LUHMES (cell line): ENCODE measurements around a stretch of chr14.

- PRO-cap: no peak
Observed at GRCh38 chr14:73458652-73458733, 147 bp upstream of the NUMB start.

DNA sequence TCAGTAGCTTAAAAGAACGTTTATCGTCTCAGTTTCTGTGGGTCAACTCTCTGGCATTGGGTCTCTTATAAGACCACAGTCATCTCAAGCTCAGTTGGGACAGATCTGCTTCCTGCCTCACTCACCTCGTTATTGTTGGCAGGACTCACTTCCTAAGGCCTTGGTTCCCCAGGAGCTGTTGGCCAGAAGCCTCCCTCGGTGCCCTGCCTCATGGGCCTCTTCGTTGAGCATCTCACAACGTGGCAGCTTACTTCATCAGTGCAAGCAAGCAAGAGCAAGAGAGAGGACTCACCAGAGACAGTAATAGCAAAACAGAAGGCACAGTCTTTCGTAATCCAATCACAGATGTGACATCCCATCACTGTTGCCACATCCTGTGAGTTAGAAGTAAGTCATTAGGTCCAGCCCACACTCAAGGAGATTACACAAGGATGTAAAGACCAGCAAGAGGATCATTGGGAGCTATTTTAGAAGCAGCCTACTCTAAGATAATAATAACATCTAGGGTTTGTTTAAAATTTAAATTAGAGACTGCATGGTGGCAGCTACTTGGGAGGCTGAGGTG lies 5.1 kb upstream of the NUMB start:
- PRO-cap: no peak

GRCh38 chr14:73465562-73466367 lies 7.4 kb upstream of the NUMB start:
- PRO-cap: no peak

DNA sequence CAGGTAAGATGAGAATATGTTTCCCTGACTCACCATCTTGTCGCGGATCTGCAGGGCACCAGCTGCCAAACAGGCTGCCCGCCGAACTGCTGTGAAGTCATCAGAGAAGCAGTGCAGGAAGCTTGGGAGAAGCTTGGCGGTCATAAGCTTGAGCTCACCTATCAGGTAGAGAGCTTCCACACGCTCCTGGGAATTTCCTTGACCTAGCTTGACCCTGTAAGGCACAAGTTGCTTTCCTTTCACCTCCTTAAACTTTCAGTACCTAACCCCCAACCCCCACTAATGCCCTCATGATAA lies 9.7 kb downstream of the RIOX1 start:
- PRO-cap: no peak

GRCh38 chr14:73526281-73526855 lies 10.6 kb upstream of the ACOT1 start:
- PRO-cap: no peak

DNA sequence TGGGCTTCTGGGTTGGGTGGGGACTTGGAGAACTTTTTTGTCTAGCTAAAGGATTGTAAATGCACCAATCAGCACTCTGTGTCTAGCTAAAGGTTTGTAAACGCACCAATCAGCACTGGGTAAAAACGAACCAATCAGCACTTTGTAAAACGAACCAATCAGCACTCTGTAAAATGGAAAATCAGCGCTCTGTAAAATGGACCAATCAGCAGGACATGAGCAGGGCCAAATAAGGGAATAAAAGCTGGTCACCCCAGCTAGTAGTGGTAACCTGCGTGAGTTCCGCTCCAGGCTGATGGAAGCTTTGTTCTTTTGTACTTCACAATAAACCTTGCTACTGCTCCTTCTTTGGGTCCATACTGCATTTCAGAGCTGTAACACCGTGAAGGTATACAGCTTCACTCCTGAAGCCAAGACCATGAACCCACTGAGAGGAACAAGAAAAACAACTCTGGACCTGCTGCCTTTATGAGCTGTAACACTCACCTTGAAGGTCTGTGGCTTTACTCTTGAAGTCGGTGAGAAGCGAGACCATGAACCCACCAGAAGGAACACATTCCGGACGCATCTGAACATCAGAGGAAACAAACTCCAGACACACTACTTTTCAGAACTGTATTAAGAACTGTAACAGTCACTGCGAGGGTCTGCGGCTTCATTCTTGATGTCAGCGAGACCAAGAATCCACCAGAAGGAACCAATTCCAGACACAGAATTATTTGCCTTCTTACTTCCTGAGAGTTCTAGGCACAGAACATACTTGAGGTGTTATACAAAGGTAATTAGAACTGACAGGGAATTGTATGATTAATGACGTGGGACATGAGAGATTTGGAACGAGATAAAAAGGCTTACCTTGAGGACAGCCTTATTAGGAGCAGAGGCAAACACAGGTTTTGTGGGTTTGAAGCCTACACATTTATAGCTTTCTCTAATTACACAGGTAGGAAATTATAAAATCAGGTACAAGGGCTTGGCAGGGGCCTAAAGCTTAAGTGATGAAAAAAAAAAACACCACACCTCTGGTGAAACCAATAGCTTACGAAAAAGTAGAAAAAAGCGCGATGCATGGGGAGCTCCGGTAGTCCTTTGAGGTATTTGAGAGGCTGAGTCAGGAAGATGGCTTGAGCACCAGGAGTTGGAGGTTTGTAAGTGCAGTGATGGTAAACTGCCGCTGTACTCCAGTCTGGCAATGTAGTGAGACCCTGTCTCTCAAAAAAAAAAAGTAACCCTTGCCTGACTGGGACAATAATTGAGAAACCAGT lies 1.2 kb upstream of the ACOT2 start:
- PRO-cap: no peak

- PRO-cap: bidirectional peak, plus-strand start at chr14:73634570, minus-strand start at chr14:73634478
Observed at GRCh38 chr14:73634199-73634745, 10.5 kb upstream of the DNAL1 start.

DNA sequence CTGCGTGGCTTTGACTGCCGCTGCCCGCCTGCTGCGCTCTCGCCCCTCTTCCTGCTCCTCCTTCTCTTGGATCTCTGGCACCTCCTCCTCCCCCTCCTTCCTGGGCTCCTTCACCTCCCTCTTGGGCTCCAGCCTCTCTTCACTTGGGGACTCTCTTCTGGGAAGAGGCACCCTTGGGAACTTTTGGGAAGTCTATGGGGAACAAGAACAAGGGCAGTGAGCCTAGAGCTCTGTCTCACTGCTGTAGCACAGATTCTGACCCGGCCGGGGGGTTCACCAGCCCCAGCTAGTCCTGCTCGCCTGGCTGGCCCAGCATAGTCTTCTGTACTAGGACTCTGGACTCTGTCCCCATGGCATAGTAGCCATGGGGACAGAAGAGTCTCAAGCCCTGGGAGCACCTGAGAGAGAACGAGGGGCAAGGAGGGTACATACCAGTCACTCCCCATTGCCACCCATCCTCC lies 7.2 kb upstream of the PNMA1 start:
- PRO-cap: no peak

GRCh38 chr14:73730929-73731287 lies 16.7 kb upstream of the PNMA1 start:
- PRO-cap: no peak

DNA sequence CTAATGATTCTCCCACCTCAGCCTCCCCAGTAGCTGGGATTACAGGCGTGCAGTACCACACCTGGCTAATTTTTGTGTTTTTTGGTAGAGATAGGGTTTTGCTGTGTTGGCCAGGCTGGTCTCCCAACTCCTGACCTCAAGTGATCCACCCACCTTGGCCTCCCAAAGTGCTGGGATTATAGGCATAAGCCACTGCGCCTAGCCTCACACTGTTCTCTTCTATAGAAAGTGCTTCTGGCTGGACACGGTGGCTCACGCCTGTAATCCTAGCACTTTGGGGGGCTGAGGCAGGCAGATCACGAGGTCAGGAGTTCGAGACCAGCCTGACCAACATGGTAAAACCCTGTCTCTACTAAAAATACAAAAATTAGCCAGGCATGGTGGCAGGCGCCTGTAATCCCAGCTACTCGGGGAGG lies 22.2 kb downstream of the MIDEAS start:
- PRO-cap: no peak

DNA sequence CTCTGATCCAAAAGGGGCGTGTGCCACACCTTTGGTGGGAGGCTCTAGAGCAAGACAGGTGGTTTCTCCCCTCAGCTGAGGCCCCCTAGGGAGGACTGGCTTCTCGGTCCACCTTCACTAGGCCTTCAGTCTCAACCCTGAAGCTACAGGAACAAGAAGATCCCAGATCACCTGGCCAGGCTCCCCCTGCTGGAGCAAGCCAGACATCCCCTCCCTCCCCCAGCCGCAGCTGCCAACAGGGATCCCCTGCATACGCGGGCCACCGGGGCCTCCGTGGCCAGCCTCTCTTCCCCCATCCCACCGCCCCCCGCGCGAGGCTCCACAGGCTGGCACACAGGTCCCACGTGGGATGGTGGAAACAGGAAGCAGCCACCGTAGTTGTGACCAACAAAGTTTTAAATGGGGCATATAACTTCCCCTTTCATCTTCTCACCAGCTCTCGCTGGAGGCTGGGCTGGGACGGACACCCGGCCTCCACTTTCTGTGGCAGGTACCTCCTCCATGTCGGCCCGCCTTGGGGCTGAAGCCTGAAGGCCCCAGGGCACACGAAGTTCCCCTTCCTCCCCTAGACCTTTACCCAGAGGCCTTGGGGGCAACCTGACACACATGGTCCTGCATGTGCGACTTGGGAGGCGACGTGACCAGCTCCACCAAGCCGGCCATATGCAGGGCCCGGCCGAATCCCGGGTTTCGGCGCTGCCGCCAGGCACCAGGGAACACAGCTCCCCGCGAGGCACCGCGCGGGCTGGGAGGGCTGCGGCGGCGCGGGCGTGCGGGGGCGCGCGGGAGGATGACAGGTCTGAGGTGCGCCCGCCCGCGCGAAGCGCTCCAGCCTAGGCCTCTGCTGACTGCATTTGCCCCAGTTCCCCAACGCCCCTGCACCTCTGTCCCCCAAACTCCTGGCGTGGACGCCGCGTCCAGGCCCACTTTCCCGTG lies 1.5 kb downstream of the MIDEAS start:
- PRO-cap: no peak

DNA sequence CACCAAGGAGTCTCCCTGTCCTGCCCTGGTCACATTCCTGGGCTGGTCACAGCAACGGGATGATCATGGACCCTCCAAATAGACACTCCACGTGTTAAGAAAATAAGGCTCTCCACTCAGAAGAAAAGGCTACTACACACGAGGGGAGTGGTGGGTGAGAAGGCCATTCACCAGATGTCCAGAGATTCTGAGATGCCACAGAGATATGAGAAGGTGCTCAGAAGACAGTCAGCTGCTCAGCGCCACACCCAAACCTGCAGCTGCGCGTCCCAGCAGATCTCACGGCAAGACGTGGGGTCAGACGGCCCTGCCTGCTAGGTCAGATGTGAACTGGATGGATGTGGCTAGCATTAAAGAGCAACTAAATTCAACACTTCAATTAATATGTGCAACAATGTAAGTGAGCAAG lies 11.3 kb upstream of the MIDEAS start:
- PRO-cap: no peak

DNA sequence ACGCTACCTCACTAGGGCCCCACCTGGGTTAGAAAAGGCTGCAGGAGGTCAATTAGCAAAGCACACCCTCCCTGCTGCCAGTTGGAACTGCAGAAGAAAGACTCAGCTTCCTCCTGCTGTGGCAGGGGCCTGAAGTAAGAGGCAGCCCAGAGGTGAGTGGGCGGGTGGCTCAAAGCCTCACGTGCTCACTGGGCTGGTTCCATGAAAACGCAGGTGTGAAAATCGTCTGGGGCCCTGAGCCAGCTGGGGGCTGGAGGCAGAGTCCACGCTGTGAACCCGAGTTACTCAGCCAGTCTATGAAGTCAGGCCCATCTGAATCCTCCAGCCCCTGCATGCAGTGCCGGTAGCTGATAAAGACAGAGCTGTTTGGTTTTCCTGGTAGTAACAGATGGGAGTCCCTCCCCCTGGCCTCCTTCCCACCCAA lies 11.7 kb upstream of the MIDEAS start:
- PRO-cap: no peak

DNA sequence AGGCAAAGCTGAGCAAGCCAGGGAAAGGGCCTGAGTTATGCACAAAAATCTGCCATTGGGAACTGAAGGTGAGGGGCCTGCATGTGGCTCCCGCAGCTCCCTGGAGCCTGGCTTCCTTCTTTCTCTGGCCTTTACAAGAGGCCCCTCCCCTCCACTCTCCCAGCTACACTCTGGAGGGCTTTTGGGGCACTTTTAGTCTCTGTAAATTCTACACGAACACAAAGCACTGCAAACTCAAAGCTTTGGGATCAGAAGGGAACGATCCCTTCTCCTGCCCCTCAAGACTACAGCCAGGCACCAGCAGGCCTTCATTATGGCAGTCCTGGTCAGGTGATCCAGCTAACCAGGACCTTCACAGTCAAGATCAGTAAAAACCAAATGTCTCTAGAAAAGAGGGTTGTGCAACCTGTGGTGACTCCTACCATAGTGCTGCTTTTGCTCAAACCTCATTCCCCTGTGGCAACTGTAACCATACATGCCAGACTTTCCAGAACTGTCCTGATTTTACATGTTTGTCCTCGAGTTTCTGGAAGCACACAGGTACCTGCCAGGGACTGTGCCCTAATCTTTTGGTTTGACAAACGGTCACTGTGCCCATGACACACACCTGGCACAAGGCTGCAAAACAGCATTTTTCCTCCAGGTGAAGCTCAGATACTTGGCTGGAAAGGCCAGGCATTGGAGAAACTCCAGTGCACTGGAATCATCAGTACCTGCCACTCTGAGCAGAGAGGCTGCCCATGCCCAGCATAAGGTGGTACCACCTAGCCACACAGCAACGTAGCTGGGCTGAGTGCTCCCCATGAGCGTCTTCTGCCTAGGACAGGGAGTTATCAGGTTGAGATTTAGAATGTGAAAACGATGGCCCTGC lies 24.5 kb upstream of the MIDEAS start:
- PRO-cap: no peak

GRCh38 chr14:73785434-73786424 lies 25.6 kb upstream of the MIDEAS start:
- PRO-cap: bidirectional peak, plus-strand start at chr14:73785767, minus-strand start at chr14:73785603; bidirectional peak, plus-strand start at chr14:73786176, minus-strand start at chr14:73786189

DNA sequence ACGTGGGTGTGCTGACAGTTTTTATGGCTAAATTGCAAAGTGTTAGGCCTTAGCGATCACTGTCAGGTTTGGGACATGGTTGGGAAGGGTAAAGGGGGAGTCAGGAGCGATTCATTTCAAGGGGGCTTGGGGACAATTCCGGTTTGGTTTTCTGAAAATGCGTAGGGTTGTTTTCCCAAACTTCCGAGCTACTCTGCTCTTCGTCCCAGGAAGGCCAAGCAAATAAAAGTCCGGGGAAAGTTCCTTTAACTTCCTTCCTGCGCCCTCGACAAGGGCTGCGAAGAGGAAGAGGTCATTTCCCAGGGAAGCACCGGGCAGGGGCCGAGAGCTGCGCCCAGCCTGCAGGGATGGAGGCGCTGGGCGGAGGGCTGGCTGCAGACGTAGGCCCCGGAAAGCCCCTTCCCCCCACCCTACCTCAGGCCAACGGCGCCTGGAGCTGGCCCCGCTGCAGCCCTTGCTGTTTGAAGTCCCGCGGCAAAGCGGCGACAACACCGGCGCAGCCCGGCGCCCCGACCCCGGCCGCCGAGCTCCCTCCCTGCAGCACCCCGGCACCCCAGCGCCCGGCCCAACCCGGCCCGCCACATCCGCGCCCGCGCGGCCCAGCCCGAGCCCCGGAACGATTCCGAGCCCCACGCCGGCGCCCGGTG lies 26.4 kb upstream of the MIDEAS start:
- PRO-cap: bidirectional peak, plus-strand start at position 460 of the sequence, minus-strand start at position 350 of the sequence

DNA sequence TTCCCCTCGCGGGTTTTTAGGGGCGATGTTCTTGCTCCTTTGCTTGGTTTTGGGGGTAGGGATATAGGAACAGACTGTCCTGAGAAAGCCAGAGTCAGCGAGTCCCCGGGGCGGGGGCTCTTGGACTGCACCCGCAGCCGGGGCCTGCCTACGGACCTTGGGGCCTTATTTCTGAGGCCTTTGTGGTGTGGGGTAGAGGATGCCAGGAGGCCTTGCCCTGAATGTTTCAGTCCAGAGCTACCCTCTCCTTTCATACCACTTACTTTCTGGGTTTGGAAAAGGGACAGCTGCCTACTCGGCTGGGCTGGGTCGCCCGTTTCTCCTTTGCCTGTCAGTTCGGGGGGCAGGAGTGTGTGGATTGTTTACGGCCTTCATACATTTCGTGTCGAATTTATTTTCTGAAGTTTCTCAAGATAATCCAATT lies 457 bp downstream of the ZNF410 start:
- PRO-cap: no peak

DNA sequence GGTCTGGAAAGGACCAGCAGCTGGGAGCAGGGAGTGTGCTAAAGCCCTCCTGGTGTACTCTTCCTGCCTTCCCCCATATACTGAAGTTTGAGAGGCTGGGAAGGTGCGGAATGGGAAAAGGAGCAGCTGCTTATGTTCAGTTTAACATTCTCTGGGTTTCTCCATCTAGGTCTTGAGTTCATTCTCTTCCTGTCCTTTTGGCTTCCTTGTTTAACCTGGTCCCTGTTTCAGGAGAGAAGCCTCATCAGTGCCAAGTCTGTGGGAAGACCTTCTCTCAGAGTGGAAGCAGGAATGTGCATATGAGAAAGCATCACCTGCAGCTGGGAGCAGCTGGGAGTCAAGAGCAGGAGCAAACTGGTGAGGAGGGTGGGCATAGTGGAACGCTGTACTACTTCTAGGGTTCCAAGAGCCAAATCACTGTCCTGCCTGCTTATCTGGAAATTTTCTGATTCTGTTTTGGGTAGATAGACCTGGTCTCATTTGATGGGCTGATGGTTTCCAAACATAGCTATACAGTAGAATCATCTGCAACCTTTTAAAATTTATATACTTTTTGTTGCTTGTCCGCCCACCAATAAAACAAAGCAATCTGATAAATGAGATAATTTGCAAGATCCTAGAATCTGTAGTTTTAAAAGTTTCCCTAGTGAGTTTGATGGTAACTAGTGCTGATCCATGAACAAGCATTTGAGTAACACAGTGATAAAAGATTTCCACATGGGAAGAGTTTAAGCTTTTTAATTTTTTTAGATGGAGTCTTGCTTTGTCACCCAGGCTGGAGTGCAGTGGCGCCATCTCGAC lies 28.9 kb downstream of the FAM161B start:
- PRO-cap: no peak

GRCh38 chr14:73973706-73974239 lies 23.7 kb downstream of the COQ6 start:
- PRO-cap: no peak

DNA sequence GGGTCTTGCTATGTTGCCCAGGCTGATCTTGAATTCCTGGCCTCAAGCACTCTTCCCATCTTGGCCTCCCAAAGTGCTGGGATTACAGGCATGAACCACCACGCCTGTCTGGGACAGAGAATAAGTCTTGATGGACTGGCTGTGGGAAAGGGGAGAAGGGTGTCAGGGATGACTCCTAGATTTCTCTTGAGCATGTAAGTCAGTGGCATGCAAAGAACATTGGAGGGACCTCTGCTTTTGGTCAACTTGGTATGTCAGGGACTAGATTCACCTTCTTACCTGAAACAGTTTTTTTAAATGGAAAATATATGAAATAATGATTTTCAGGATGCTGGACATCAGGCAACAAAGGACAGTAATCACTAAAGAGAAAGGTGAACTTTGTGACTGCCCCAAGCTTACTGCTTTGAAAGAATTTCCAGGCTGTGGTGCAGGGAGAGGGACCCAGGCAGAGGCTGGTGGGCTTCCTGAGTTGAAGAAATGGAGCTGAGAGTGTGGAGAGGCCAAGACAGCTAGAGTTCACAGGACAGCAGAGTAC lies 43.1 kb downstream of the LIN52 start:
- PRO-cap: no peak